B cell (primary cell): Measurements from ENCODE around the genes GNG2 and TXNDC16.

- PRO-cap, result bidirectional peak, plus-strand start at chr14:50794470, minus-strand start at chr14:50794289
- CAGE, long polyA plus RNA, result no peak
These were observed 36.7 kb downstream of the NIN start for GRCh38 chr14:50794139-50794686.

DNA sequence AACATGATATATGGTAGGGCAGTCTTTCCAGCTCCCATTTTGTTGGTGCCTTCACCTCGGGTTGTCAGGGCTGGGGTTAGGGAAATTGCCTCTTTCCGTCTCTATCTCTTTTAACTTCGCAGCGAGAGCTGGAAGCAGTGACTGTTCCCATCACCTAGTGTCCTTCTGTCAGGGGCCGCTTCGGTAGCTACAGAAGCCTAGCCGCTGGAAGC lies 1.4 kb downstream of the NIN start:
- PRO-cap, result no peak
- CAGE, long polyA plus RNA, result no peak

DNA sequence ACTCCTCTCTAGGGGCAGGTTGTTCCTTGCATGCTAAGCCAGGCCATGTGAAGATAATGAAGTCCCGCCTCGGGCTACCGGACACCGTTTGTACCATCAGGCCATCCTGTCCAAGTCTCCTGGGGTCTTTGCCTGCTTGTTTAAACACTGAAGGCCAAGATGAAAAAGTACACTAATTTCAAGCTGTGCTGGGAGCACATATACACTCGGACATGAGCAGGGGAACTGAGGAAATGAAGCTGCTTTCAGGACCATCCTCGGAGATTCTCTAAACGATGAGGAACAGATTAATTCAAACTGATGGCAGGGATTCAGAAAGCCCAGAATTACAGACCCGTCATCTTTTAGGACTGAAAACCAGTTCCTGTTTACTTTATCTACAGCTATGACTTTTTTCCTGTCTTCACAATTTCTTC lies 6.3 kb upstream of the ABHD12B start:
- PRO-cap, result no peak
- CAGE, long polyA plus RNA, result no peak

DNA sequence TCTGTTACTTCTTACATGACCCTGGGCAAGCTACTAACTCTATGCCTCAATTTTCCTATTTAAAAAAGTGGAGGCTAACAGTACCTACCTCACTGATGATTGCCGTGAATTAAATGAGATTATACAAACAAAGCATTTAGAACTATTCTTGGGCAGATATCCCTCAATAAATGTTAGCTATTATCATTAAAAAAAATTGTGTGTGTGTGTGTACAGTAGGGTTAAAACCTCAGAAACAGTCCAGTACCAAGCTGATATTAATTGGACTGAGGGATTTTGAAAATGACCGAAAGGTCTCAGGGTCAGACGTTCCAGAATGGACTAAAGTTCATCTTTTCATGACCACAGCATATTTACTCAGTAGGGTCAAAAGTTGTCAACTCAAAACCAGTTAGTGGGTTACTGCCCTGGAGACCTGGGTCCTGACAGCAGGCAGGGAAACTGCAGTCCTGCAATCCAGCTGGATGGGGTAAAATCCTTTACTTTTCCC lies 8.8 kb downstream of the PYGL start:
- PRO-cap, result no peak
- CAGE, long polyA plus RNA, result no peak

DNA sequence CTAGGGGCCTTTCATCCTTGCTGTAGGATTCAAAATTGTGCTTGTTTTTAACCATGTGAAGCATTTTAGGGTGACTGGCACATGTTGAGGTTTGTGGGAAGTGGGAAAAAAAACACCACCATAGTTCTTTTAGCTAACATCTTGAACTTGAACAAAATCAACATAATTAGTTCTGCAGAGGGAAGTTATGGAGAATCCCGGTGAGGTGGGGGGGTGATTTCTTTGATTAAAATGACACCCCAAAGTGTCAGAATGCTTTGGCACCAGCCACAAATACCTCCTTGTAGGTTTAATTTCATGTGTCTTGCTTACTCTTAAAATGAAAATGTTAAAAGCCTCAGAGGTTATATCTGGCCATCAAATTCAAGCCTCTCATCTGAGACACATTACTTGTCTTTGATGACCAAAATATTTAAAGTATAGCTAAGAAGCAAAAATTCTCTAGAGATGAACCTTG lies 52.6 kb upstream of the PYGL start:
- PRO-cap, result no peak
- CAGE, long polyA plus RNA, result no peak

- PRO-cap, result no peak
- CAGE, long polyA plus RNA, result no peak
These were observed 156.3 kb downstream of the TMX1 start for GRCh38 chr14:51396179-51396826.

DNA sequence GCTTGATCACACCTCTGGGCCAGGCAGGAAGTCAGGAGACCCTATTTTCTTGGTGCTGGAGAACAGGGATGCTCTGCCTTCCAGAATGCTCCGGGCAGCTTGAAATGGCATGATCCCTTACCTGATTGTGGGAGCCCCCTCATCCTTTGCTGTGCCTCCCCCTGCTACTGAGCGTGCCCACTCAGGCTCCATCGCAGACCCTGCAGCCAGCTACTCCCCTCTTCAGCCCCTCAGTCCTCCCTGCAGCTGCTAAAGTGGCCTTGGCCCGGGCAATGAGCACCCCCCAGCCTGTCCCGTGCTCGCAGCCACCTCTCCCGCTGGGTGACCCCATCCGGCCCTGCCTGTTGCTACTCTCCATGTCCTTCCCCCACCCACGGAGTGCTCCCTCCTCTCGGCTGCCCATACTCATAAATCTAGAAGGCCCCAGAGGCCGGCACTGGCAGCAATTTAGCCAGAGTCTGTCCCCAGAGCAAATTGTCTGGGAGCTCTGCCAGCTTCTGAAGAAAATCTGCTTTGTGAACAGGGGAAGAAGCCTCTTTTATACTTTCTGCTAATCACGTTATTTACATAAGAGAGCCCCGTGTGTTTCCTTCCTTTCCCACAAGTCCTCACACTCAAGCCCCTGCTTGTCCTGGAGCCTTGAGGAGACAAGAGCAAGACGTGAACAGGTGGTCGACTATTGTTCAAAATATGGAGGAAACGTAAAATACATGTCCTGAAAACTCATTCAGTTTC lies 143.7 kb upstream of the FRMD6 start:
- PRO-cap, result no peak
- CAGE, long polyA plus RNA, result no peak

DNA sequence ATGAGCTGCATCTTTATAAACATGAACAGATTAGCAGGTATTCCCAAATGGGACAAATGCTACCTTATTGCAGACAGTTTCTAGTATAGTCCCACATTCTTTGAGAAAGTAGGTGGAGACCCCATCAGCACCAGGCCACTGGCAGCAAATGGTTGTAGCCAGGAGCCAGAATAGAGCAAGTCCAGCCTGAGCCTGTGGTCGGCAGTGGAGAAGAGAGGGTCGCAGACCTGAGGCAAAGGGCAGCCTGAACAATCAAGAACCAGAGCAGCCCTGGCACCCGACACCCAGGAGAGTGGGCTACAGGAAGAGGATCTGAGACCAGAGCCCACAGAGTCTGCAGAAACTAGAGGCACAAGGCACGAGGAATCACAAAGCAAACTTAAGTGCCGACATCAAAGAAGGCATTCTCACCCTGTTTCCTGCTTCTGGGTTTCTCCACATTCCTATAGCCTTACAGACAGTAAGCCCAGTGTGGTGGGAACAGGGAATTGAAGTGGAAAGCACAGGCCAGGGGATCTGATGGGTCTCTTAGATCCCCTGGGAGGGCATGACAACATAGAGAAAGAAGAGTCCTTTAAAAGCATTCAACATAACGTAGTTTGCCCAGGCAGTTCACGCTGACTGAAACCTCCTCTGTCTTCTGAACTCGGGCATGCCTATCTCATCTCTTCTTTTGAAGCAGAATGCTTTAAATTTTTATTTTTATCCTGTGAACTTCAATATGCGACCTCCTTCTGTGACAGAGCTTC lies 75.7 kb upstream of the FRMD6 start:
- PRO-cap, result no peak
- CAGE, long polyA plus RNA, result no peak

- PRO-cap, result bidirectional peak, plus-strand start at chr14:51860612, minus-strand start at chr14:51860682
- CAGE, long polyA plus RNA, result start-site peak on the plus strand at chr14:51860698-51860734, 60 and 95 reads in 2 replicates
These were observed at the start of gene GNG2 for GRCh38 chr14:51859964-51861367. Gene GNG2, plus strand, starts transcription at chr14:51860612.

DNA sequence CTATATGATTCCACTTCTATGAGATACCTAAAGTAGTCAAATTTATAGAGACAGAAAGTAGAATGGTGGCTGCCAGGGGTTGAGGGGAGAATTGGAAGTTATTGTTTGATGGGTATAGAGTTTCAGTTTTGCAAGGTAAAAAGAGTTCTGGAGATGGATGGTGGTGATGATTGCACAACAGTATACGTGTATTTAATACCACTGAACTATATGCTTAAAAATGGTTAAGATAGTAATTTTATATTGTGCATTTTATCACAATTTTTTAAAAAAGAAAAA lies 44.0 kb upstream of the RTRAF start:
- PRO-cap, result unidirectional peak, plus-strand start at position 143 of the sequence
- CAGE, long polyA plus RNA, result no peak

GRCh38 chr14:52011421-52012025 lies 22.2 kb downstream of the RTRAF start:
- PRO-cap, result no peak
- CAGE, long polyA plus RNA, result no peak

- PRO-cap, result no peak
- CAGE, long polyA plus RNA, result no peak
These were observed 37.0 kb downstream of the PTGER2 start for GRCh38 chr14:52351049-52351658.

GRCh38 chr14:52360752-52361212 lies 46.7 kb downstream of the PTGER2 start:
- PRO-cap, result no peak
- CAGE, long polyA plus RNA, result no peak

- PRO-cap, result bidirectional peak, plus-strand start at chr14:52552883, minus-strand start at chr14:52552503
- CAGE, long polyA plus RNA, result no peak
These were observed at the start of gene TXNDC16 for GRCh38 chr14:52551472-52552604. Gene TXNDC16, minus strand, starts transcription at chr14:52552505.

GRCh38 chr14:52769926-52770325 lies 21.5 kb downstream of the GNPNAT1 start:
- PRO-cap, result no peak
- CAGE, long polyA plus RNA, result no peak

DNA sequence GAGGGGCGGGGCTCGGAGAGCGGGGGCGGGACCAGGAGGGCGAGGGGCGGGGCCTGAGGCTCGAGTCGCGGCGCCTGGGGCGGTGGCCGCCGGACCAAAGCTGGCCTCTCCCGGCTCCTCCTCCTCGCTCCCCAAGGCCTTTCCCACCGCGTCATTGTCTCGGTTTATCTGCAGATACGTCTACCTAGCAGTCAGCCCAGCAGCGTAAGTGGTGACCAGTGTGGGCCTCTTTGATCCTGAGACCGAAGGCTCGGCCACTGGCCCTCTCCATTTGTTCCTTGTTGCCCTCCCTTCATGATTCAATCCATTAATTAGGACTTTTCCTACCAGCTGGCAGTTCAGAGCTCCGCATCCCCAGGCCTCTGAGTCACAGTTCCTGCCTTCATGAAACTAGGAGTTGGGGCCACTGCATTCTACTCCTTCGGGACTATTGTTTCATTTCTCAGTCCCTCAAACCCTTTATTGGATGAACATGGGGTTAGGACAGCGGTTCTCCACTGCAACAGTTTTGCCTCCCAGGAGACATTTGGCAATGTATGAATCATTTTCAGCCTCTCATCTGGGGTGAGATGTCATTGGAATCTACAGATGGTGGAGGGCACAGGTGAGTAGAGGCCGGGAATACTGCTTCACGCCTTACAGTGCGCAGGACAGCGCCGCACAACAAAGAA lies 451 bp upstream of the GNPNAT1 start:
- PRO-cap, result bidirectional peak, plus-strand start at position 63 of the sequence, minus-strand start outside the sequence
- CAGE, long polyA plus RNA, result no peak

GRCh38 chr14:53850655-53851119 lies 105.9 kb downstream of the BMP4 start:
- PRO-cap, result no peak
- CAGE, long polyA plus RNA, result no peak

- PRO-cap, result no peak
- CAGE, long polyA plus RNA, result no peak
These were observed 4.5 kb downstream of the BMP4 start for GRCh38 chr14:53951677-53952896.

DNA sequence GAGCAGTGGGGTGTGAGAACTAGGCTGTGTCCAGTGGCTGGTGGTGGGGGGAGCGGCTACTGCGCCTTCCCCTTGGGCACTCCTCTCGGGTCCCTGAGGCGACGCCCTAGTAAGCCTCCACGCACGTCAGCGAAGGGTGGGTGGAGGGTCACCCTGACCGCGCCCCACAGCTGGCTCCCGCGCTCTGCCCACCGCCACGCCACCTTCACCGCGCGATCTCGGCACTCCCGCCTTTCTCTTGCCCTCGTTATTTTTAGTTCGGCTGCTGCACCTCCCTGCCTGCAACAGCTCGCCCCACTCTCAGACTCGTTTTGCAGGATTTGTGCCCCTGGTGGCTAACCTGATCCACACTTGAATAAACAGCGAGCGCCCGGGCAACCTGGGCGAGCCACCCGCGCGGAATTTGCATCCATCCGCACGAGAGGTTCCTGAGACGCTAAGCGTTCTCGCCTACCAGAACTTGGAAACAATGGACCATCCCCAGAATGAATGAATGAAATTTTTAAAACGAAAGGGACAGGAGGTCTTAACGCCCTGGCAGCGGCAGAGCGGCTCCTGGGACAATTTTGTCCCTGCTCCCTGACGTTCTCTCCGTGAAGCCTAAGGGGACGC lies 7.0 kb upstream of the BMP4 start:
- PRO-cap, result no peak
- CAGE, long polyA plus RNA, result no peak

- PRO-cap, result no peak
- CAGE, long polyA plus RNA, result no peak
These were observed 128.8 kb upstream of the BMP4 start for GRCh38 chr14:54085411-54085852.